Measurements from ENCODE around the genes PLA2G7, ANKRD66 and MEP1A.

DNA sequence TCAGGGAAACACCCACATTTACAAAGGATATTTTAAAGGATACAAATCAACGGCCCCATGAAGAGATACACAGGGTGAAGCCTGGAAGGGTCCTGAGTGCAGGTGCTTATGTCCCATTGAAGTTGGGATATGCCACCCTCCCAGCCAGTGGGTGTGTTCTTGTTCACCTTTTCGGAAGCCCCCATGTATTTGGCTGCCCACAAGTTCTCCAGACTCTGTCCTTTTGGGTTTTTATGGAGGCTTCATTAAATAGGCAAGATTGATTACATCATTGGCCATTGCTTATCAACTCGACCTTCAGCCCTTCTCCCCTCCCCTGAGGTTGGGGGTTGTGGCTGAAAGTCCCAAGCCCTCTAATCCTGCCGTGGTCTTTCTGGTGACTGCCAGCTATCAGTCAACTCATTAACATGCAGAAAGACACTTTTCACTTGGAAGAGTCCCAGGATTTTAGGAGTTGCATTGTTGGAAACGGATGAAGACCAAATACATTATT, 9.3 kb downstream of the CDC5L start:
- PRO-cap: no peak

GRCh38 chr6:44403633-44404048, 16.1 kb downstream of the CDC5L start:
- PRO-cap: no peak

DNA sequence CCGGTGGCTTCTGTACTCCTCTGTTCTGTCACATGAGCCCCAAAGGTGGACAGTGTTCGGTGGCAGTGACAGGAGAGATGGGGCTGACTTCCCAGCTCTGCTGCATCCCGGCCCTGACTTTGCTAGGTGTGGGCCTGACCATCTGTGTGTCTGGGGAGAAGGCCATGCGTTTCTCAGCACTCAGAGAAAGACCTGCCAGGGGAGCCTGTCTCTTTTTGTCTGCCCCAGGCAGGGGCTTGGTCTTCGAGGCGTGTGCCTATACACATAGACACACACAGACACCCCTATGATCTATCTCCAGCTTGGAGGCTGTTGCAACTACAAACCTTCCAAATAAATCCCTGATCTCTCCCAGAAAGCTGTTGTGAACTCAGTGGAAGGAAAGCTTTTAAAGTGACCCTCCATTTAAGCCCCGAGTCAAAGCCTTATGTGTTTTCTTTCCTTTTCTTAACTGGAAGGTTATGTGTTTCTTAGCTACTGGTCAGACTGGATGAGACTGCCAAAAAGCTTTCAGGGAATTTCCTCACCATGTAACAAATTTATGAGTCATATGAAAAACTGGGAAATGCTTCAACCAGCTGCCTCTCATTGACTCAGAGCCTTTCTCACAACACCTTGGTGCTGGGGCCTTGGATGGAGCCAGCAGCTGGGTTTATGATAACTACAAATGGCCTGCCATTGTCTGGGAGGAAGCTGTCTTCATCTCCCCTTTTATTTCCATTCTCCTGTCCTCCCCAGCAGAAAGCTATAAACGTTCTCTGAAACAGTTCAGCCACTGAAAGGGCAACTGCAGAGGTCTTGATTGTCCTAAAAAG, 102.6 kb downstream of the CDC5L start:
- PRO-cap: no peak

DNA sequence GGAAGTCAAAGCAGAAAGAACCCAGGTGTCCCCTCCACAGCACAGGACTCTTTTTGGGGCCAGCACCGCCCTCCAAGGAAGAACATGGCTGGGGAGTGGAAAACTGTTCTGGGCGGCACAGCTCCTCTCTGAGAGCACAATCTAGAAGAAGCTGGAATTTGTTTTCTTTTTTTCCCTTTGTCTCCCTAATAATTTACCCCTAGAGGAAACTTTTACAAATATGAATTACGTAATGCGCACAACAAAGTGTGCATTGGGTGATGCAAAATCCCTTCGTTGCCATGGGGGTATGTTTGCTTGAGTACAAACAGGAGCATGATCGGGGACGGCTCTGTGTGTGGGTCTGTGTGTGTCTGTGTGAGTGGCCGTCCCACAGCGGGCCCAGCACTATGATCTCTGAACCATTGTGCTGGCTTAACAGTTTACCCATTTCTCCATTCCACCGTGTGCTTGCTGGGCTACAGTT, 278.1 kb downstream of the CDC5L start:
- PRO-cap: no peak

DNA sequence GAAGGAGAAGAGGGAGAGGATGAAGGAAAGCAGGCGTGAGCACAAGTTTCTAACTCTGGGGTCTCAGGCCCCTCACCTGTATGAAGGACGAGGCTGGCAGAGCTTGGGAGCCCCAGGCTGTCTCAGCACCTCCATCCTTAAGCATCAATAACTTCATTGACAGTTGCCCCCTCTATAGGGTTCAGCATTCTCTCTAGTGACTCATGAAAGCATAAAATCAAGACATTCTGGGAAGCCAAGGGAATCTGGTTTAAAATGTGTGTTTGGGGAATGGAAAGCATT, 279.6 kb downstream of the CDC5L start:
- PRO-cap: no peak

GRCh38 chr6:45062292-45063062, 265.7 kb upstream of the RUNX2 start:
- PRO-cap: no peak

GRCh38 chr6:45423693-45423976, 45.9 kb upstream of the SUPT3H start:
- PRO-cap: no peak

DNA sequence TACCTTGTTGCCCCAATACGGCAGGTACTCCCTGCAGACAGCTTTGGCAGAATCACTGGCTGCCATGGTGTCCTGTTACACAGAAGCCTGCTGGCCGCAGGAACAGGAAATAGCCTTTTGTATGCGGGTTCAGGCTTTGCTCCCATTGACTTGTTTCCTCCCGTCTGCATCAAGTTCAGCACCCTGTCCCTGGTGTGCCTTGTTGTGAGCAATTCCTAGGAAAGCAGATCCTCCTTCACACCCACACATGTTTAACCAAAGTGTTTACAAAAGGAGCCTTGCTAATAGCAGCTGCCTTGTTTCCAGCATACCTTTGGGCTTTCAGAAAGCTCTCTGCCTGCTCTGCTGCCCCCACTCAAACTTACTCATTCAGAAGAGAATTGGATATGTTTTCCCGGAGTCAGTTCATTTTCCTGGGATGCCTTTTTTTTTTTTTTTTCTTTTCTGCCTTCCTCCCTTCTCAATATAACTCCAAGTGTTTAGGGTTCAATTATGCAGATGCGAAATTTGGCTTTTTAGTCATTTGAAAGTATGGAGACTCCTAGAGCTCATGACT, 127.3 kb upstream of the SUPT3H start:
- PRO-cap: no peak

GRCh38 chr6:45532684-45533228, 155.0 kb upstream of the SUPT3H start:
- PRO-cap: no peak

- PRO-cap: unidirectional peak, plus-strand start at chr6:45677712
These were observed 299.6 kb upstream of the SUPT3H start for GRCh38 chr6:45677168-45677926.

- PRO-cap: no peak
These were observed 2.8 kb downstream of the CLIC5 start for GRCh38 chr6:46012833-46013337.

GRCh38 chr6:46491780-46492183, 533 bp upstream of the RCAN2 start:
- PRO-cap: no peak

DNA sequence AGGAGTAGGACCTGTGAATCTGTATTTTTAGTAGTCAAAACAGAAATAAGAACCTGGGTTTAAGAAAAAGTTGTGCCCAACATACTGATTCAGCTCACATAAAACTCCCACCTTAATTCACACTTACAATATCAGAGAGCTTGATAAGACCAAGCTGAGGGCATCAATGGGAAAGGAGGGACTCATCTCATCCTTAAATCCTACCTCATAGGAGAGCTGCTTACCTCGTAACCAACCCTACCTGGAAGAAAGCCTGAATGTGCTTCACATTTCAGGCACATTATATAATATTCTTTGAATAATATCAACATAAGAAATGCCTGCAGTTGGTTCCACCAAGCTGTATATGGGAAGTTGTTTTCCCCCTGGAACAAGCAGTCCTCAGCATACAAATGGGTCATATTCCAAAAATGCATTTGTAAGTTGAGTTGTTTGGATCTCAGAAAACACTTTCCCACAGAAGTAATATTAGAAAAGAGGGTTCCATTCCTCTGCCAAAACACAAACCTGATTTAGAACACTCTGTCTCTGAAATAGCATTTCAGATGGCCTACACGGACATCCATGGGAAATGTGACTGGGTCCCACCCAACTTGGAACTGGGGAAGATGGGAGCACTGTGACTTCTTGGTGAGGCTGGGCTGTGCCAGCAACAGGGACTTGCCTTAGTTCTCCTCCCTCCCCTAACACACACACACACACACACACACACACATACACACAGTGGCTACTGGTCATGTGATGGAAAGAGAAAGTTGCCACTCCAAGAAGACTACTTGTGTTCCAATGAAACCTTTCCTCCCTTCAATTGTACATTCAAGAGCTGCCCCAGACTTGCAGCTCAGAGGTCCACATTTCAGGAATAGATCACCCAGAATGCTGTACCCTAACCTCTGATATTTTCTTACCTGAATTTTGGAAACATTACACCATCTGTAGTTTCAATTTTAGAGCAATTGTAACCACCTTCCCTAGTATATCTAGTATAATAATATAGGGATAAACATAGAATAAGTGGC, 11.3 kb upstream of the RCAN2 start:
- PRO-cap: no peak

GRCh38 chr6:46671915-46672802, 15.5 kb upstream of the TDRD6 start:
- PRO-cap: no peak

GRCh38 chr6:46676547-46676791, 11.2 kb upstream of the TDRD6 start:
- PRO-cap: no peak

- PRO-cap: bidirectional peak, plus-strand start at chr6:46735480, minus-strand start at chr6:46735377
These were observed at the start of gene PLA2G7 for GRCh38 chr6:46734852-46735988. PLA2G7 (minus strand) TSS chr6:46735375.

- PRO-cap: no peak
These were observed at the start of gene ANKRD66 for GRCh38 chr6:46746608-46747055. ANKRD66 (plus strand) TSS chr6:46746933.

- PRO-cap: no peak
These were observed at the start of gene MEP1A for GRCh38 chr6:46793193-46793653. MEP1A (plus strand) TSS chr6:46793389.

- PRO-cap: no peak
These were observed 2.1 kb downstream of the ADGRF5 start for GRCh38 chr6:46919551-46920030.

GRCh38 chr6:46949630-46950414, 28.1 kb upstream of the ADGRF5 start:
- PRO-cap: no peak